Endothelial cell (in vitro differentiated cells): ENCODE data around the gene C2CD4C.

DNA sequence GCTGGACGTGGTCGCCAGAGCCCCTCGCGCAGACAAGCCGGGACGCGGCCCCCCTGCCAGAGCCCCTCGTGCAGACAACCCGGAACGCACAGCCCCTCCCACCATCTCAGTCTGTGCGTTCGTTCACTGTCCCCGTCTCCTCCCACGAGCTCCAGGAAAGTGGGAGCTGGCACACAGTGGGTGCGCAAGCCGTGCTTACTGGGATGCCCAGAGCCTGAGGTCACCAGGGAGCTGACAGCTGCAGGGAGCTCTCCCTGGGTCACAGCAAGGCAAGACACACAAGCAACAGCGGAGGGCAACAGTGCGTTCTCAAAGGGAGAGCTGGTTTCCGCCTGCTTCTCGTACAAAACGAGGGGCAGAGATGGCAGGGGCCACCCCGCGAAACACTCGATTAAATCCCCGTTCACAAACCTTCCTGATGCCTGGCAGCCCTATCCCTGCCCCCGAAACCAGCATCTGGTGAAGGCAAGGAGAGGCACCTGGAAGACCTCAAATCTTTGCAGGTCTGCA, 3.3 kb upstream of the PLPP2 start:
- PRO-cap = no peak

- PRO-cap = no peak
Measured at GRCh38 chr19:295543-296159, 4.4 kb upstream of the PLPP2 start.

DNA sequence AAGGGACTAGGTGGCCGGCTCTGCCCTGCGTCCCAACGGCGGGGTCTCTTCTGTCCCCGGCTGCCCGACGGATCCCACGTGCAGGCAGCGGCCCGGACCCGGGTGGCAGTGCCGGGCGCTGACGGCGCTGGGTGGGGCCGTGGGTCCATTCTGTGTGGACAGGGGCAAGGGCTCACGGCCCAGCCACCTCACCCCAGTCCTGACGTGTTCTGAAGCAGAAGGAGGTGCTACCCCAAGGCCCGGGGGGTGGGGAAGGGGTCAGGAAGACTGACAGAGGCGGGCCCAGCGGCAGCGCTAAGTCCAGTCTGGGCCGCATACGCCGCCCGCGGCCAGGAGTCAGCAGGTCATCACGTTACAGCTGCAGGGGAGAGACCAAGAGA, 15.1 kb upstream of the PLPP2 start:
- PRO-cap = no peak

- PRO-cap = no peak
Measured at GRCh38 chr19:327789-328383, 16.7 kb downstream of the MIER2 start.

- PRO-cap = unidirectional peak, minus-strand start at chr19:409147
Measured at GRCh38 chr19:408382-409853, at the start of gene C2CD4C. Gene C2CD4C, minus strand, starts transcription at chr19:409147.

- PRO-cap = no peak
Measured at GRCh38 chr19:474194-474820, 476 bp downstream of the ODF3L2 start.

DNA sequence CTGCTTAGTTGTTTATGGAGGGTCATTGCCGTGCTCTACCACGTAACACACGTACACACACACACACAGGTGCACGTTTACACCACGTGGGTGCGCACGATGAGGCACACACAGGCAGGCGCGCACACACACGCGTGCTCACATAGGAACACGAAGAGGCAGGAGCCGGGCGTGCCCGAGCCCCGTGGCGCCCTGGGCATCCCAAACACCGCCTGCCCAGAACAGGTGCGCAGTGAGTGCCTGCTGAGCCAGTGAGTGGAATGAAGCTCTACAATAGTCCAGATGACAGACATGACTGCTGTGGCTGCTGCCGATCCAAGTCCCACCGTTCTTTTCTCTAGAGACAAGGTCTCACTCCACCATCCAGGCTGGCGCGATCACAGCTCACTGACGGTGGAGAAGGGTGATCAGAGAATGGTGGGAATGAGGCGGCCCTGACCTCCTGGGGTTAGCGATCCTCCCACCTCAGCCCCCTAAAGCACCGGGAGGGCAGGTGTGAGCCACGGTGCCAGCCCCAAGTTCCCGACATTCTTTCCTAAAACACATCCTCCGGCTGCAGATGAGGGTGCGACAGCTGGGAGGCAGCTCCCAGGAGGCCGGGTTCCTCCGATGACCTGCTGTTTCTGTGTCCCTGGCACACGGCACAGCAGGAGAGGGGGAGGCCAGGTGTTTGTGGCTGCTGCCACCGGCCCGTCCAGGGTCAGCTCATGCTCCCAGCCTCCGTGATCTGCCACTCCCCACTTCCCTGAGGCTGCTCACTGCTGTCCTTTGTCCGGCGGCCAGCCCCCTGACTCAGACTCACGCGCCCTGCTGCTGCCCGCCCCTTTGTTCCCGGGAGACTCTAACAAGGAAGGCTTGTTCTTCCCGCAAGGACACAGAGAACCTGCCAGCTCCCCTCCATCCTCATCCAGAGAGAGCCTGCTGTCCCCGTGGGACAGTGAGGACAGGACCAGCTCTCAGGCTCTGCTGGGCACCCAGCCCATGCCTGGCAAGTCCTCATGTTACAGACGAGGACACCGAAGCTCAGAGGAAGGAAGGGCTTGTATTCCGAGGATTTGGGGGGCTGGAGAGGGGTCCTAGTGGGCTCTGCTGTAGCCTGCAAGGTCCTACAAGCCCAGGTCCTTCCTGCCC, 10.7 kb upstream of the ODF3L2 start:
- PRO-cap = no peak

DNA sequence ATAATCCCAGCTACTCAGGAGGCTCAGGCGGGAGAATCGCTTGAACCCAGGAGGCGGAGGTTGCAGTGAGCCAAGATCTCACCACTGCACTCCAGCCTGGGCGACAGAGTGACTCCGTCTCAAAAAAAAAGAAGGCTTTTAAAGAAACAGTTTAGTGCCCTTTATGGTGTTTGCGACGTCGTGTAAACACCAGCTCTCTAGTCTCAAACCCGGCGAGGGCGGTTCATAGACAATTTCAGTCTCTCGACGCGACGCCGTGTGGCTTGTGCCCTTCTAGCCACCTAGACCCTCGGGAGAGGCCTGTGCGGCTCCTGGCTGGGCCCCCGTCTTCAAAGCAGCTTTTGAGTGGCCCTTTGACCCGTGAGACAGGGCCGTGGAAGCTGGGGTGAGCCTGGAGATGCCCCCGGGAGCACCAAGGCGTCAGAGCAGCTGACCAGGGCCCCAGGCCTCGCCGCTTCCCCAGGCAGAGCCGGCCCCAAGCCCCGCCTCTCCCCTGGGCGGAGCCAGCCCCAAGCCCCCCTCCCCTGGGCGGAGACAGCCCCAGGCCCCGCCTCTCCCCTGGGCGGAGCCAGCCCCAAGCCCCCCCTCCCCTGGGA, 5.0 kb upstream of the MADCAM1 start:
- PRO-cap = no peak

DNA sequence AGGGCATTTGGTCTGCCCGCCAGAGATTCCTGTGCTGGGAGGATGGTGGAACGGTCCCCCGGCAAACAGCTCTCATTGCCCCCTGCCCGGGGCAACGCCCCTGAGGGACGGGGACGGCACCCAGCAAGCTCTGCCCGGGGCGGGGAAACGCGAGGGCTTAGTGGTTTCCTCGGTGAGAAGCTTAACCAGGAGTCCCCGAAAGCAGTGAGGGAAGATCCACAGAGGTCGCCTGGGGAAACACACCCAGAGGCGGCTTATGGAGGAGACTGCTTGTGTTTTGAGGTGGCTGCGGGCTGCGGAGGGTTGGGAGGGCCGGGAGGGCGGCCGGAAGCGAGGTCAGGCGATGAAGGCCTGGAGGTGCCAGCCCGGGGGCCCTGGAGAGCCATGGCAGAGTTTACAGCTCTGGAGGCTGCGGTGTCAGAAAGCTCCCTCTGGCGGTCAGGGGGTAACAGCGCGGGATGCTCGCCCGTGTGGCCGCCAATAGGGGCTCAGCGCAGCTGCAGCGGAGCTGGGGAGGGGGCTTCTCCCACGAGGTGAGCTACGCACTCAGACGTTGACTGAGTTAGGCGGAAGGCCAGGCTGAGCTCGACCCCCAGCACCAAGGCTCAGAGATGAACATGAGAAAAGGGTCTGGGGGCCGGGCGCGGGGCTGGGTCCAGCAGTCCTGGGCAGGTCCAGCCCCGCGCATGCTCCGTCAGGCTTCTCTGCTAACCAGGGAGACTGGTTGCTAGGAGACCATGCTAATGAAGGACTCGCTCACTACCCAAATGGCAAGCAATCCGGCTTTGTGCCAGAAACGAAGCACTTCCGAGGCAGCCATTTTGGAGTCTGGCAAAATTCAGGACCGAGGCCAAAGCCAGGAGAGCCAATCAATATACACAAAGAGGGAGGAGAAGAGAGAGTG, 605 bp upstream of the TPGS1 start:
- PRO-cap = bidirectional peak, plus-strand start at position 549 of the sequence, minus-strand start at position 396 of the sequence; bidirectional peak, plus-strand start outside the sequence, minus-strand start at position 706 of the sequence

GRCh38 chr19:538480-538978, 5.3 kb upstream of the GZMM start:
- PRO-cap = no peak

- PRO-cap = no peak
Measured at GRCh38 chr19:538979-539853, 4.6 kb upstream of the GZMM start.

DNA sequence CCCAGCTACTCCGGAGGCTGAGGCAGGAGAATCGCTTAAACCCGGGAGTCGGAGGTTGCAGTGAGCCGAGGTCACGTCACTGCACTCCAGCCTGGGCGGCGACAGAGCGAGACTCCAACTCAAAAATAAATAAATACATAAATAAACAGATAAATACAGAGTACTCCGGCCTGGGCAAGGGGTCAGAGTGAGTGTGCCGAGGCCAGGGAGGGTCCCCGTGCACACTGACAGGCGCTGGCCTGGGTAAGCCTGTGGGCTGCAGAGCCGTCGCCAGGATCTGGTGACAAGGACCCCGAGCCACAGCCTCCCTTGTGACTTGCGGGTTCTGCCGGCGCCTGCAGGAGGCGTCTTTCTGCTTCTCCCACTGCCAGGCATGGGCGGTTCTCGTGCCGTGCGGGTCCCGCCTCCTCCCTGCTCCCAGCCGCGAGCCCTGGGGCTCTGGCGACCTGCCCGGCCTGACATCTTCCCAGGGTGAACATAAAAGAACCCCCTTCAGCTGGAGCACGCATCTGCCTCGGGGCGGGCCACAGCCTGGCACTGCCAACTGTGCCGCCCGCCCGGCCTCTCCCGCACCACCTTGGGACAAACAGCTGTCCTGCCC, 1.6 kb upstream of the HCN2 start:
- PRO-cap = no peak

DNA sequence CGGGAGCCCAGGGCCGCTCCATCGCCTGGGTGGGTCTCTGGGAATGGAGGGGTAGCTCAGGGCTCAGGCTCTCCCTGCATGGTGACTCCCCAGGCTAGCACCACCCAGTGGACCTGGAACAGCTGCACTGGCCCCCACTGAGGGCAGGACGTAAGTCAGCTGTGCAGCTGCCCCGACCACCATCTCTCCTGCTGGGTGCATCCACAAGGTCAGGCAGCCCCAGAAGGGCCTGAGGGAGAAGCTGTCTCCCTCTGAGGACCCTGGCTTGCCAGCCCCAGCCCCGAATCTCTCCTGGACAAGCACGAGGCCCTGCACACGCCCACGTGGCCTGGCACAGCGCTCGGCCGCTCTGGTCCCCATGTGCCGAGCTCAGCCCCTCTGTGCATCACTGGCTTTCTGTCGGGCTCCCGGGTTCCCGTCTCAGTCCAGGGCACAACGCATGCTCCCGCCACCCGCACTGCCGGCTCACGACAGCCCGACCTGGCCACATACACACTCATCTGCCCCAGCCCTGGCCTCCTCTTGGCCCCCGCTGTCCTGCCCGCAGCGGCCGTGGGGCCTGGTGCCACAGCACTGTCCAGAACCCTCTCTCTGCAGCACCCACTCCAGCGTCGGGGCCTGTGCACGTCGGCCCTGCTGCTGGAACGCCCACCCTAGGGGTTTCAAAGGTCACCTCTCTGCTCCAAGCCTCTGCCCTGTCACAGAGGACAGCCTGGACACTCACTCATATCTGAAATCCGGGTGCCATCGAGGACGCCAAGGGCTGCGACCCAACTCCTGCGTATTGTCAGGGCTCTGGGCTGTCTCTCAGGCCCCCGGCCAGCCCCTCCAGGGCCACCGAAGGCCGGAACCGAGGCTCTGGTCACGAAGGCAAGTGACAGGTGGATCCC, 5.8 kb downstream of the RNF126 start:
- PRO-cap = no peak

- PRO-cap = no peak
Measured at GRCh38 chr19:660093-661415, 2.5 kb downstream of the RNF126 start.

DNA sequence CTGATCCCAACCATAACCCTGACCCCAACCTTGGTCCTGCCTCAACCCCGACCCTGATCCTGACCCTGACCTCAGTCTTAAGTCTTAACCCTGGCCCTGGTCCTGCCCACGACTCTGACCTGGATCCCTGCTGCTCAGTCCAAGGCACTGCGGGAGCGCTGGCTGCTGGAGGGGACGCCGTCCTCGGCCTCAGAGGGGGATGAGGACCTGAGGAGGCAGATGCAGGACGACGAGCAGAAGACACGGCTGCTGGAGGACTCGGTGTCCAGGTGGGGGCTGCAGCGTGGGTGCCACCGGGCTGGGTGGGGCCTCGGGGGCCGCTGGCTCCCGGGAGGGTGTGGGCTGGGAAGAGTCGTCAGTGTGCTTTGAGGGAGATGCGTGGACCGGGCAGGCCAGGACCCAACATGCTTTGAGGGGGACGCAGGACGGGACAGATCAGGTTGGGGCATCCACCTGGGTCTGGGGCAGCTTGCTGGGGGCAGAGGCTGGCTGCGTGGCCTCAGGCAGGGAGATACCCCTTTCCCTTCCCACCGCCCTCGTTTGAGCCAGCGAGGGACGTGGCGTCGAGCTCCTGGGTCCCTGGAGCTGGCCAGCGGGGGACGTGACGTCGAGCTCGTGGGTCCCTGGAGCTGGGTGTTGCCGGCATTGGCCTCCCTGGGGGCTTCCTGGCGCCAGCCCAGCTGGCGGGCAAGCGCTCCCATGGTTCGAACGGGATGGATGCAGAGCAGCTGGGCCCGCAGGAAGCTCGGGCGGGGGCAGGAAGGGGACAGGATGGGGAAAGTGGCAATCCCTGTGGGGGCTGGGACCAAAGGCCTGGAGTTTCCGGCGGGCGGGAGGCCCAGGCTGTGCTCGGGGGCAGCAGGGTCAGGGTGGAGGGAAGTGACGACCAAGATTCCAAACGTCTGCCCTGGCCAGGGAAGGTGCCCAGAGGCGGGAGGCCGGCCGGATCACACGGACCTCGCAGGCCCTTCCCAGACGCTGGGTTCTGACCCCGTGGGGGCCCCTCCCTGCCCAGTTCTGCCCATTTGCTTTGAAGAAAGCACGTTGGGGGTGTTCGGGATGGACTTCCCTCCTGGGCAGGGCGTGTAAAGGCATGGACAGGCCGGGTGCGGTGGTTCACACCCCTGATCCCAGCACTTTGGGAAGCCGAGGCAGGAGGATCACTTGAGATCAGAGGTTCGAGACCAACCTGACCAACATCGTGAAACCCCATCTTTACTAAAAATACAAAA, 19.1 kb downstream of the PALM start:
- PRO-cap = bidirectional peak, plus-strand start at position 927 of the sequence, minus-strand start at position 647 of the sequence

- PRO-cap = no peak
Measured at GRCh38 chr19:739955-740965, 10.7 kb upstream of the MISP start.

- PRO-cap = no peak
Measured at GRCh38 chr19:768547-768893, 17.6 kb downstream of the MISP start.

DNA sequence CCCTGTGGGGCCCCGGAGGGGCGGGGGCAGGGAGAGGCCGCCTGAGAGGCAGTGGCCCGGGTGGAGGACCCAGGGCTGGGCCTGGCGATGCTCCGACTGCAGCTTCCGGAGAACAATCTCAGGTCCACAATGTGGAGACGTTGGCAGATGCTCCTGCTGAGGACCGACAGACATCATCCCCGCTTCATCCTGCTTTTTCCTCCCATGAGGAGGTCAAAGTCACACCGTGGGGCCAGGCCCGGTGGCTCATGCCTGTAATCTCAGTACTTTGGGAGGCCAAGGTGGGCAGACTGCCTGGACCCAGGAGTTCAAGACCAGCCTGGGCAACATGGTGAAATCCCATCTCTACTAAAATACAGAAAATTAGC, 16.2 kb upstream of the PTBP1 start:
- PRO-cap = no peak

- PRO-cap = bidirectional peak, plus-strand start at chr19:789185, minus-strand start at chr19:789101; bidirectional peak, plus-strand start at chr19:789306, minus-strand start at chr19:789338; bidirectional peak, plus-strand start at chr19:789609, minus-strand start at chr19:789563; bidirectional peak, plus-strand start at chr19:789722, minus-strand start at chr19:789796
Measured at GRCh38 chr19:788678-789870, 8.2 kb upstream of the PTBP1 start.

DNA sequence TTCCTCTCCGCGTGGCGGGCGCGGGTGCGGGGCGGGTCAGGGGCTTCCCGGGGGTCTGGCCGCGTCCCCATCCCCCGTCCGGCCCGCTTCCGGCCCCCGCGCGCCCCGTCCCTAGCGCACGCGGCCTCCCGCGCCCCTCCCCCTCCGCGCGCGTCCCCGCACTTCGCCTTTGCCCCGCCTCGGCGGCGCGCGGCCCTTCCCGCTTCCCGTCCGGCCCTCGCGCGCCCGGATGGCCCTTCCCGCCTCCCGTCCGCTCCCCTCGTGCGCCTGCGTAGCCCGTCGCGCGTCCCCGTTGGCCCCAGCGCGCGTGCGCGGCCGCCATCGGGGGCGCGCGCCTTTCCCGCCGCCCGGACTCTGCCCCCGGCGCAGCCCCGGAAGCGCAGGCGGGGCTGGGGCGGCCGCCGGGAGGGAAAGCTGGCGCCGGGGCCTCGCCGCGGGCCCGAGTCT, 404 bp downstream of the PTBP1 start:
- PRO-cap = bidirectional peak, plus-strand start at position 382 of the sequence, minus-strand start at position 231 of the sequence